ENCODE measurements around the genes KRTAP5-6, SYT8 and CD81.

GRCh38 chr11:1696913-1697339 is at the start of gene KRTAP5-6:
Gene KRTAP5-6 (plus strand): TSS chr11:1697195.
- RRBS: no CpG with 5 or more reads among the region's 3 CpGs
CAGE:
- cytosol, long polyA plus RNA: no peak
- long polyA plus RNA: no peak
- nucleus, long polyA plus RNA: no peak

DNA sequence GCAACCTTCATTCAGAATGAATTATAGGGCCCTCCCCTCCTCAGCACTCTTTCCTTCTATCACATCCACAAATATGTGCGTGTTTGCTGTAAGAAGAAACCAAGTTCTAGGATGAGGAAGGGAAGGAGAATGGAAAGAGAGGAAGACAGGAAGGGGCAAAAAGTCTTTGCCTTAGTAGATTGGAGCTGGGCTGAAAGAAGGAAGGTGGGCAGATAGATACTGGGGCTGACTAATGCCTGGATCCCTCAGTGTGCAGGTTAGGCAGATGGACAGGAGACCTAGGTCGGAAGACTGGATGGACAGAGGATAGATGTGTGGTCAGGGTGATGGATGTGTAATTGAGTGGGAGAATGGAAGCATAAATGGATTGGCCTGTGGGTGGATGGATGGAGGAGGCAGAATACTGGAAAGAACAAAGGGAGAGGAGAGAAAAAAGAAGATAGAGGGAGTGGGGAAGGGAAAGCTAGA is 14.3 kb downstream of the IFITM10 start:
- RRBS: no CpG with 5 or more reads among the region's 2 CpGs
CAGE:
- cytosol, long polyA plus RNA: no peak
- long polyA plus RNA: no peak
- nucleus, long polyA plus RNA: no peak

DNA sequence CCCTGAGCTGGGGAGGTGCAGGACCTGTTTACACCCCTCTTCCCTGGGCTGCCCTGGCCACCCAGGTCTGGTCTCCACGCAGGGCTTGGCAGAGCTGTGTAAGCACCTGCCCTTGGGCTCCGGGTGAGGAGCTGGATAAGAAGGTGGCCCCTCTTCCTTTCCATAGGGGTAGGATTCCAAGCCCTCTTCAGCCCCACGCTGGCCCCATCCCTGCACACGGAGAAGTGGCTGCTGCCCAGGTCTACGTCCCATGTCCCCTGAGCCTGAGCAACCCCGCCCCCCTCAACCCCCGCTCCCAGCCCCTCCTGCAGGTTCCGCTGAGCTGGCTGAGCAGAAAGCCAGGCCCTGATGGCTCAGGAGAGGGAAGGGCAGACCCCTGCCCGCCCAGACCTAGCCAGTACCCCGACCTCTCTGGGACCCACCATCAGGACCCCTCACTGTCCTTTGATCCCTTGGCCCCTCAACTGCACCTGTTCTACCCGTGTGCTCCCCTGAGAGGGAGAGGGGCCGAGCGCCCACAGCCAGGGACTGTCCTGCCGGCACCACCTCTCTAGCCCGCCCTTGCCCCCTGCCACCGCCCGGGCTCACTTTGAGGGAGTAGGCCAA is 3.2 kb downstream of the IFITM10 start:
- RRBS: 92% methylated on average over 4 of the region's 17 CpGs
CAGE:
- cytosol, long polyA plus RNA: no peak
- long polyA plus RNA: no peak
- nucleus, long polyA plus RNA: no peak

DNA sequence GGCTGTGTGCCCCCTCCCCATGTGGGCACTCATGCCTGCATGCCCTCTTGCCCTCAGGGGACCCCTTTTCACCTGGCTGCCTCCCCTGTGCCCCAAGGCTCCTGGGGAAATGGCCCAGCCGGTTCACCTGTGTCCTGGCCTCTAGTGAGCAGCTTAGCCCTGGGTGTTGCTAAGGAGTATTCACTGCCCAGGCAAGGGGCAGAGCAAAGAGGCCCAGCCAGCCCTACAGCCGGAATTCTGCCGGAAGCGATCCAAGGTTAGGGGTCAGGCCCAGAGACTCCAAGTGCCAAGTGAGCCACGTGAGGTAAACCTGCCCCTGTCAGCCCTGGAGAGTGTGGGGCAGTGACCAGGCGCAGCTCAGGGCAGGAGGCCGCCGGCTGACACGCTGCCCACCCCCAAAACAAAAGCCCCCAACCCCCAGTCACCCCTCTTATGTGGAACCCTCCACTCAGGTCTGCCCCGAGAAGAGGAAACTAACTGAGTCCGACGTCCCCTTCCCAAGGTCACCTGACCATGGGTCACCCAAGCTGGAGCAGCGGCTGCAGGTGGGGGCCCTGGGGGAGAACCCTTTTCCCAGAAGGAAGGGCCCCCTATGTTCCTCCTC is 5.9 kb upstream of the IFITM10 start:
- RRBS: no CpG with 5 or more reads among the region's 13 CpGs
CAGE:
- cytosol, long polyA plus RNA: no peak
- long polyA plus RNA: no peak
- nucleus, long polyA plus RNA: no peak

DNA sequence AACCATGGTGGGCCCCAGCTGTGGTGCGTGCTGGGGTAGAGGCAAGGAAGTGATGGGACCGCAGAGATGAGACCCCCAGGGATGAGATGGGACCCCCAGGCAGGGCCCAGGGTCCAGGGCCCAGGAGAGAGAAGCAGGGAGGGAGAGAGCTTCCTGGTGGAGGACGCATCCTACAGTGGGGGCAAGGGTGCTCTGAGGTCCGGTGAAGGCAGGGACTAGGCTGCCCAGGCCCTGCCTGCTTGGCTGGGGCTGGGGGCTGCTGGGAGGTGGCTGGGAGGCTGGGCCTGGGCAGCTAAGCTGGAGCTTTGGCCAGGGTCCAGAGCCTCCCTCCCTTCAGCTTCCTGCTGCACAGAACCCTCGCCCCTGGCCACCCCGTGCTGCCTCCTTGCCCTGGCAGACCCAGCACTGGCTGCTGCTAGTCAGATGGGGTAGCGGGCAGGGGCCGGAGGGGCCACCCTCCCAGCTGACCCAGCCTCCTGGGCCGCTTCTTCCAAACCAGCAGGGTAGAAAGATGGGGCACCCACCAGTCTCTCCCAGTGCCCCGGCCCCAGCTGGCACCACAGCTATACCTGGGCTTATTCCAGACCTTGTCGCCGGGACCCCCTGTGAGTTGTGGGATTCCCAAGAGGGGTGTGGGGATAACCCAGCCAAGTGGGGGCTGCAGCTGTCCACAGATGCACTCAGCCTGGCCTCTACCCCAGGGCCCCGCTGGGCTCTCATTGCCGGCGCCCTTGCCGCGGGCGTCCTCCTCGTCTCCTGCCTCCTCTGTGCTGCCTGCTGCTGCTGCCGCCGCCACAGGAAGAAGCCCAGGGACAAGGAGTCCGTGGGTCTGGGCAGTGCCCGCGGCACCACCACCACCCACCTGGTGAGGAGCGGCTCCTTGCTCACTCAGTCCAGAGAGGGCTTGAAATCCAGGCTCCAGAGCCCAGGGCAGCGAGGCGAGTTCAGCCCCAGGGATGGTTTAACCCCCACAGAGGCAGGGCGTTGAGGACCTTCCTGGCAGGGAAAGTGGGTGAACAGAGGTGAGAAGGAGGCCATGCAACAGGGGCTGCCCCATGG is at the start of gene SYT8:
SYT8 (plus strand) TSS at position 396 of the 1,059 bp plus-strand sequence.
- RRBS: 86% methylated on average over 3 of the region's 28 CpGs
CAGE:
- cytosol, long polyA plus RNA: no peak
- long polyA plus RNA: no peak
- nucleus, long polyA plus RNA: no peak

GRCh38 chr11:1869849-1870174 is 16.9 kb downstream of the LSP1 start:
- RRBS: 78% methylated on average over 1 of the region's 12 CpGs
CAGE:
- cytosol, long polyA plus RNA: no peak
- long polyA plus RNA: no peak
- nucleus, long polyA plus RNA: no peak

DNA sequence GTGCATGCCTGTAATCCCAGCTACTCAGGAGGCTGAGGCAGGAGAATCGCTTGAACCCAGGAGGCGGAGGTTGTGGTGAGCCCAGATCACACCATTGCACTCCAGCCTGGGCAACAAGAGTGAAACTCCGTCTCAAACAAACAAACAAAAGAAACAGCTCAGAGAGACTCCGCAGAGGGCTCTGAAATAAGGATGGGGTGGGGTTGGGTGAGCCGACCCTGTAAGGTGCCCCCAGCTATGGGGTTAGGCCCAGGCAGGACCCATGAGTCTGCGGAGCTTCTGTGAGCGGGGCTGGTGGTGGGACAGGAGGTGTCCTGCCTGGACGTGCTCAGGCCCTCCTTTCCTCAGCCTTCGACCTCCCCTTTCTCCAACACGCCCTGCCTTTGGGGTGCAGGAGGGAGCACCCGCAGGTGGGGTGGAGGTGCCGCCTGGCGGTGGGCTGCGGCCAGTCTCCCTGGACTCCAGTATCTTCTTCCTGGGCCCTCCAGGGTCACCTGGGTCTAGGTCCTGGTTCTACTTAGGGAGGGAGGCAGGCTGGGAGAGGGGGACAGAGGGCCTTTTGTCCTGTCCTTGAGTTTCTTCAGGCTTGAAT is 12.4 kb downstream of the PRR33 start:
- RRBS: no CpG with 5 or more reads among the region's 14 CpGs
CAGE:
- cytosol, long polyA plus RNA: no peak
- long polyA plus RNA: no peak
- nucleus, long polyA plus RNA: no peak

DNA sequence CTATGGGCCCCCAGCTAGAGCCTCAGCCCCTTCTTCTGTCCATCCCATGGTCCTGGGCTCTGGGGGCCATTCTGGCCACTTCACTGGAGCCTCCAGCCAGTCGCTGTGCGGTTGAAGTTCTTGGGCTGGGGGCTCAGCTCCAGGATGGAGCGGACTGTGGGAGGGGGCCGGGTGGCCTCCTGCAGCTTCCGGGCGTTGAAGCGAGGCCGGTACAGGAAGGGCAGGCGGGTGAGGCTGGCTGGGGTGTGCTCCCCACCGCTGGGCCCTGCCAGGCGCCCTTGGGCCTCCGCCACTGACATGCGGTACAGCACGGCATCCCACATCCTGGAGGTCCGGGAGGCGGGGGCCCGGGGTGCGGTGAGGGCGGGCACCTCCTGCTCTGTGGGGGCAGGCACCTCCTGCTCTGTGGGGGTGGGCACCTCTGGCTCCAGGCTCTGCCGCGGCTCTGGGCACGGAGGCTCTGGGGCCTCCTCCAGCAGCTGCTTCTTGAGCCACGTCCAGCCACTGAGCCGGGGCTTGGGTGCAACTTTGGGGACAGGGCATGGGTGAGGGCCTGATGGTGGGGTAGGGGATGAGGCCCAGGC is 2.5 kb downstream of the PRR33 start:
- RRBS: no CpG with 5 or more reads among the region's 24 CpGs
CAGE:
- cytosol, long polyA plus RNA: no peak
- long polyA plus RNA: no peak
- nucleus, long polyA plus RNA: no peak

GRCh38 chr11:1915764-1916374 is 3.6 kb upstream of the TNNT3 start:
- RRBS: no CpG with 5 or more reads among the region's 4 CpGs
CAGE:
- cytosol, long polyA plus RNA: no peak
- long polyA plus RNA: no peak
- nucleus, long polyA plus RNA: no peak

- RRBS: no CpG with 5 or more reads among the region's 21 CpGs
CAGE:
- cytosol, long polyA plus RNA: no peak
- long polyA plus RNA: no peak
- nucleus, long polyA plus RNA: no peak
These were observed 1.9 kb upstream of the TNNT3 start for GRCh38 chr11:1917600-1918102.

GRCh38 chr11:1995760-1996926 is 49.0 kb downstream of the MRPL23 start:
- RRBS: 79% methylated on average over 21 of the region's 72 CpGs
CAGE:
- cytosol, long polyA plus RNA: no peak
- long polyA plus RNA: no peak
- nucleus, long polyA plus RNA: no peak

- RRBS: no CpG with 5 or more reads among the region's 20 CpGs
CAGE:
- cytosol, long polyA plus RNA: no peak
- long polyA plus RNA: no peak
- nucleus, long polyA plus RNA: no peak
These were observed 32.4 kb upstream of the TH start for GRCh38 chr11:2203810-2204654.

- RRBS: no CpG with 5 or more reads among the region's 3 CpGs
CAGE:
- cytosol, long polyA plus RNA: no peak
- long polyA plus RNA: no peak
- nucleus, long polyA plus RNA: no peak
These were observed 2.4 kb upstream of the CD81 start for GRCh38 chr11:2374803-2375083.

GRCh38 chr11:2376958-2377848 is at the start of gene CD81:
Gene CD81 (plus strand): TSS chr11:2377310.
- RRBS: 3% methylated on average over 42 of the region's 108 CpGs
CAGE:
- cytosol, long polyA plus RNA: start-site peak on the plus strand at chr11:2377523-2377572, 25 reads
- long polyA plus RNA: start-site peak on the plus strand at chr11:2377505-2377556, 40 and 23 reads in 2 replicates
- nucleus, long polyA plus RNA: start-site peak on the plus strand at chr11:2377309-2377315, 368 reads

DNA sequence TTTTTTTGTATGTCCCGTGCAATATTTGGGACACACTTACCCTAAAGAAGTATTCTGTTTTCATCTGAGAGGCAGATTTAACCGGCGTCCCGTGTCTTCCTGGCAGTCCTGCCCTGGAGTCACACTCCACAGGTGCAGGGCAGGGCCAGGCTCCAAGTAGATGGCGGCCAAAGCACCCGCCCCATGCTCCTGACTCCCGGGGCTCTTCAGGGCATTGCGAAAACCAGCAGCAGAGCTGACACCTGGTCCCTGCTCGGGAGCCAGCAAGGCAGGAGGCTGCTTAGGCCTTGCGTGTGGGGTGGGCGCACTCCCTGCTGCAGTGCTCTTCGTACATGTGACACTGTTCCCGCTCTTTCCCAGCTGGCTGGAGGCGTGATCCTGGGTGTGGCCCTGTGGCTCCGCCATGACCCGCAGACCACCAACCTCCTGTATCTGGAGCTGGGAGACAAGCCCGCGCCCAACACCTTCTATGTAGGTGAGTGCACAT is 10.5 kb upstream of the TSSC4 start:
- RRBS: 100% methylated on average over 3 of the region's 18 CpGs
CAGE:
- cytosol, long polyA plus RNA: no peak
- long polyA plus RNA: no peak
- nucleus, long polyA plus RNA: no peak

GRCh38 chr11:2405212-2405499 is 4.6 kb downstream of the TSSC4 start:
- RRBS: no CpG with 5 or more reads among the region's 10 CpGs
CAGE:
- cytosol, long polyA plus RNA: no peak
- long polyA plus RNA: no peak
- nucleus, long polyA plus RNA: no peak

GRCh38 chr11:2693578-2693766 is 192.1 kb downstream of the CDKN1C start:
- RRBS: no CpG with 5 or more reads among the region's 4 CpGs
CAGE:
- cytosol, long polyA plus RNA: no peak
- long polyA plus RNA: no peak
- nucleus, long polyA plus RNA: no peak

DNA sequence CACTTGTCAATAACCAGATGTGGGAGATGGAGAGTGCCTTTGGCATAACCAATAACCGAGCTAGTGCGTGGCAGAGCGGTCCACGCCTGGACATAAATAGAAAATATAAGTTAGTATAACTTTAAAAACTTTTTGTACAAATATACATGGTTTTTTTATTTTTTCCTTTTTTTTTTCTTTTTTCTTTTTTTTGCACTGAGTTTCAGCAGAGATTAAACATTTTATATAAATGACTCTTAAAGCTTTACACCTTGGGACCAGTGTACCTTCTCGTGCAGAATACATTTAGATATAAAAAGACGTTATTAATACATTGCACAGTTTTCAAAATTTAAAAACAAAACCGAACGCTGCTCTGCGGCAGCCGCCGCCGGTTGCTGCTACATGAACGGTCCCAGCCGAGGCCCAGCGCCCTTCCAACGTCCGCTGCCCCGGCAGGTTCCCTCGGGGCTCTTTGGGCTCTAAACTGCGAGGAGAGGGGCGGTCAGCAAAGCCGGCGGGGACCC is 2.1 kb downstream of the CDKN1C start:
- RRBS: 5% methylated on average over 11 of the region's 23 CpGs
CAGE:
- cytosol, long polyA plus RNA: start-site peak on the minus strand centred at position 256 of the sequence, 41 bp wide, 59 reads; start-site peak on the minus strand centred at position 400 of the sequence, 68 bp wide, 107 reads
- long polyA plus RNA: start-site peak on the minus strand centred at position 262 of the sequence, 28 bp wide, 72 and 59 reads in 2 replicates; start-site peak on the minus strand centred at position 386 of the sequence, 66 bp wide, 150 and 102 reads in 2 replicates
- nucleus, long polyA plus RNA: start-site peak on the minus strand centred at position 256 of the sequence, 41 bp wide, 63 reads; start-site peak on the minus strand centred at position 380 of the sequence, 71 bp wide, 77 reads

- RRBS: no CpG with 5 or more reads among the region's 17 CpGs
CAGE:
- cytosol, long polyA plus RNA: no peak
- long polyA plus RNA: no peak
- nucleus, long polyA plus RNA: no peak
These were observed 3.4 kb upstream of the SLC22A18 start for GRCh38 chr11:2898330-2899339.

- RRBS: 88% methylated on average over 7 of the region's 16 CpGs
CAGE:
- cytosol, long polyA plus RNA: no peak
- long polyA plus RNA: no peak
- nucleus, long polyA plus RNA: no peak
These were observed 3.6 kb upstream of the PHLDA2 start for GRCh38 chr11:2932836-2933274.